Monocyte (primary cell): ENCODE measurements around a stretch of chr2.

- PRO-cap, 2 experiments: peak in 1 of 2 experiments; most common plus-strand start chr2:106193112 (in 1); most common minus-strand start chr2:106192967 (in 1)
Observed at GRCh38 chr2:106192754-106193302, 1.3 kb downstream of the UXS1 start.

DNA sequence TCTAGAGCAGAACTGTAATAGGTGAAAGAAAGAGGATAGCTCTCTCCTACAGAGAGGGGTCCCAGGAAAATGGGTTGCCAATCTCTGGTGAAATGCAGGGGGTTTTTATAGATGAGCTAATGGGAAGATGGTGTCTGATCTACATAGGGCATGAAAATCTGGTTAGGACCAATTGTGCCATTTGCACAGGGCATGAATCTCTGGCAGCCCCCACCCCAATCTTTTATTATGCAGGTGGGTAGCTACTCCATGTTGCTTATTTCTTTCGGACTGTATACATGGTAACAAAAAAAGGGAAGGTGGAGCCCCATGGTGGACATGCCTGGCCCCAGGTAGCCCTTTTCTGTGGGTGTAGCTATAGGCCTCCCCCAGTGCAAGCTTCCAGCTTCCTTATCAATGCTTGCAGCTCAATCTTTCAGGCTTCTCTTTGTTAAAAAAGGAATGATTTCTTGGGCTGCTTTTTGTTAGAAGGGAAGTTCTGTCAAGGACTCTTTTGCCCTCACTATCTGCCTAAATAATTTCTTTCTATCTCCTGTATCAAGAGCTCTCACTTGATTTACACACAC, 14.3 kb upstream of the UXS1 start:
- PRO-cap, 2 experiments: no peak in any of the 2 experiments

DNA sequence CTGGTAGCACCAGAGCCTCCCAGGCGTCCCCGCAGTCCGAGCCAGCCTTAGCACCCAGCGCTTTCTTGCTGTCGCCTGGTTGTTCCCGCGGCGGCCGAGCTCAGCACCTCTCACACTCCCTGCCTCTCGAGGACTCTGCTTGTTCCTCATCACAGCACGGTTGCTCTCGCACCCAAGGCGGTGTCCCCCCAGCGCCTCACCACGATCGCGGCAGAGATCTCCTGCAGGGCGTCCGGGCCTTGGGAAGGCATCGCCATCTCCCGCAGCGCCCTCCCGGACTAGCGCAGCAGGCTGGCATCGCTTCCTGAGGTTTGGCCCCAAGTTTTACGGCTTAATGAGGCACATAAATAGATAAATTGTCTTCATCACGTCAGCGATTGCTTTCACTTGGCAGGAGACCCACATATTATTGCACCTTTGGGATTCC, 125.4 kb downstream of the RGPD3 start:
- PRO-cap, 2 experiments: no peak in any of the 2 experiments

GRCh38 chr2:106511475-106512068, 24.4 kb downstream of the CD8B2 start:
- PRO-cap, 2 experiments: no peak in any of the 2 experiments

DNA sequence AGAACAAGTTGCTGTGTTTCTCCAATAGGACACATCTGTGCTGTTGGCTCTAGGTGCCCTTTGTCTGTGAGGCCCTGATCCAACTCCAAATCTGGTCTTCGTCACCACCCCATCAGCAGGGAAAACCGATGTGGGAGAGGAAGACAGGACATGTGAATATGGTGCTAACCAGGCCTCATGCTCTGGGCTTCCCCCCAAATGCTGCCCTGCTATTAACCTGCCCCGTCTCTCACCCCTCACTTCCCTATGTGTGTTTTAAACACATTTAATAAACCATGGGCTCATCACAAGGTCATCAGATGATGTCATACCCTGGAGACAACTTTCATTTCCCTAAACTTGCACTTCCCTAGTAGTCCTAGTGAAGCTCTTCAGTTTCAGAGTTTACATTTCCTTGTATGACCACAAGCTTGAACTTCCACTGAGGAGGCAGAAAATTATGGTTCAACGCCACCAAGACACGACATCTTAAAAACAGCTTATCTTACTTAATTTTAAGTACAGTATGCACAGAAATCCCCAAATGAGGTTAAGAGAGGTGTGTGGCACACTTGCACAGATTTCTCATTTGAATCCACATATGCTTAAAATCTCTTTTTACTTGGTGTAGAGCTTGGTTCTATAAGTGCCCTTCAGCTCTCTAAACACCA, 49.9 kb downstream of the CD8B2 start:
- PRO-cap, 2 experiments: peak in 2 of 2 experiments; most common plus-strand start position 446 of the sequence (in 1); most common minus-strand start position 130 of the sequence (in 1)

- PRO-cap, 2 experiments: no peak in any of the 2 experiments
Observed at GRCh38 chr2:107137919-107138118, 251.9 kb upstream of the ST6GAL2 start.

DNA sequence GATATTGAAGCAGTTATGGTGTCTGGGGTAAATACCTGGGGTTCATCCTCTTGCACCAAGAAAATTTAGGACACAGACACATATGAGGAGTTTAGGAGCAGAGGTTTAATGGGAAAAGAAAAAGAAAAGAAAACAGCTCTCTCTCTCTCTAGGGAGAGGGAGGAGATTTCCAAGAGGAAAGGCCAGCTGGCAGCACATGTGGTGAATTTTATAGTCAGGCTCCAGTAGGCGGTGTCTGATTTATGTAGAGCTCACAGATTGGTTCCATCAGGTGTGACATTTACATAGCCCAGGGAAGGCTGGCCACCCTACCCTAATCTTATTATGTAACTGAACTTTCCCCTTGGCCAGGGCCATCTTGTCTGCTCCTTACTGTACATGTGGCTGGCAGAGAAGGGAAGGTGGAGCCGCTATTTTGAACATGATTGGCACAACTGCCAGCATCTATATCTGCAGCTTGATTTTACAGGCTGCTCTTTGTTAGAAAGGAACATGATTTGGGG, 297.5 kb upstream of the RGPD4 start:
- PRO-cap, 2 experiments: no peak in any of the 2 experiments

GRCh38 chr2:108316568-108317170, 28.0 kb downstream of the SULT1C2 start:
- PRO-cap, 2 experiments: no peak in any of the 2 experiments

GRCh38 chr2:108492477-108492998, 41.7 kb upstream of the LIMS1 start:
- PRO-cap, 2 experiments: no peak in any of the 2 experiments

- PRO-cap, 2 experiments: no peak in any of the 2 experiments
Observed at GRCh38 chr2:108573731-108574162, 39.5 kb downstream of the LIMS1 start.

DNA sequence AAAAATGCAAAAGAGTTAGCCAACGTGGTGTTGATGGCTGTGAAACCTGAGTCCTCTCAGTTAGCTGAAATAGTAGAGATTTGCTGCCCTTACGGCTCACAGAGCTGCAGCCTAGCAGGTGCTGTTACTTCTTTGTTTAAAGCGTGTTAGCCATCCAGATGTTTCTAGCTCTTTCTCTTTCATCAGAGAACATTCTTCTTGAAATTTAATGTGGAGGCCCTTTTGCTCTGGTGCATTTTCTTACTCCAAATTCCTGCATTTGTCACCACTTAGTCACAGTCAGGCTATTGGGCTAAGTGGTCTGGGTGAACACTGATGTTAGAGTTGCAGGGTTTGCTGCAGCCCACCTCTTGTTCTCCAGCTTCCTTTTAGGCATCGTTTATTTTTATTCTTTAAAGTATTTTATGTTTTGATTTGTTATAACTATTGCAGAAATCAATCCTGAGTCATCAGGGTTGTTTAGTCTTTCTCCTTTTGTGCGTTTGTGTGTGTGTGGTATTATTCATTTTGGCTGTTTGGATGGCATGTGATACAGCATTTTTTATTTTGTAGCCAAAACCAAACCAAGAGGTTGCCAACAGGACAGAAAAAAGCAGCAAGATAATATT, 41.2 kb downstream of the LIMS1 start:
- PRO-cap, 2 experiments: no peak in any of the 2 experiments

- PRO-cap, 2 experiments: no peak in any of the 2 experiments
Observed at GRCh38 chr2:108606868-108607488, 72.7 kb downstream of the LIMS1 start.

DNA sequence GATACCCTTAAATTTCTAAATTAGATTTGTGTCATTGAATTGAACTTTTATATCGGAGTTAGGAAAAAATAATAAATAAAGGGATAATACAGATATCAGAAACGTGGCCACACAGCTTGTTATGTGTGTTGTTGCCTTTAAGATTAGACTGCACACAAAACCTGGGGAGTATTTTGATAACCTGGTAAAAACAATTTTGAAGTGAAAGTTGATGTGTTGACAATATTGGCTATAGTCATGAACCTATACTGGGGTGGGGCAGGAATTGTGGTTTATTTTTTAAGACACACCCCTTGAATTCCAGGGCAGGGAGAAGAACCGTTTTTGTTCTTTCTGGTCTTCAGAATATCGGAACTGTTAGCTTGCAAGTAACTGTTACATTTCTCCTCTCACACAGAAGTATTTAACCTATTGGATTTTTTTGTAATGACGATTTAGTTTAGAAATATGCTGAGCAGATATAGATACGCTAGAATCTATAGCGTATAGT, 80.4 kb downstream of the LIMS1 start:
- PRO-cap, 2 experiments: no peak in any of the 2 experiments

GRCh38 chr2:108617519-108618096, 83.3 kb downstream of the LIMS1 start:
- PRO-cap, 2 experiments: no peak in any of the 2 experiments

DNA sequence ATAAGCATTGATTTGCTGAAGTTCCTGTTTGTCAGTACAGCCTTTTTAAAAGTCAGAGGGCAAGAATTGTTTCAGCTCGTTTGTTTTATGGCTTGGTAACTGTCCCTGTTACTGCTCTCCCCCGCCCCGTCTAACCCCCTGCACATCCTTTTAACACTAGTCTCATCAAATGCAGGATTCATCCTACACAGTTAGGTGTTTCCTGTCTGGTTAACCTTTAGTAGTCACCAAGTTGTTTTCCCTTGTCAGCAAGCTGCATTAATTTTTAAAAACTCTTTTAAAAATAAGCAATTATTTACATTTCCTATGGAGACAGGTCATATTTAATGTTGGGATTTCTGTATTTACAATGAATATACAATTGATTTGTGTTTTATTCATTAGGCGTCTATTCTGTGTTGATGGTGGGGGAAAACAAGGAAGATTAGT, 84.7 kb downstream of the LIMS1 start:
- PRO-cap, 2 experiments: no peak in any of the 2 experiments

- PRO-cap, 2 experiments: peak in 2 of 2 experiments; most common plus-strand start chr2:108735631 (in 2)
Observed at GRCh38 chr2:108735437-108735887, 16.2 kb downstream of the RANBP2 start.

DNA sequence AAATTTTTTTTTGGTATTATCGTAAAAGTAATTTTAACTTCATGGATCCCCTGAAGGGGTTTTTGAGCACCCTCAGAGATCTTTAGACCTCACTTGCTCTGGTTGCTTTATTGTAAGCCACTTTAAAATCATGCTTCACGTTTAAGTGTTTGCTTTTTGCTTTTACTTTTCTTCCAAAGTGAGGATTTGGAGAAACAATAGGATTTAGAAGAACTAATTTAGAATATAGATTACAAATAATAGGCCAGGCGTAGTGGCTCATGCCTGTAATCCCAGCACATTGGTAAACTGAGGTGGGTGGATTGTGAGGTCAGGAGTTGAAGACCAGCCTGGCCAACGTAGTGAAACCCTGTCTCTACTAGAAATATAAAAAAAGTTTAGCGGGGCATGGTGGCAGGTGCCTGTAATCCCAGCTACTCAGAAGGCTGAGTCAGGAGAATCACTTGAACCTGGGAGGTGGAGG, 20.2 kb downstream of the RANBP2 start:
- PRO-cap, 2 experiments: peak in 2 of 2 experiments; most common plus-strand start position 289 of the sequence (in 2)

DNA sequence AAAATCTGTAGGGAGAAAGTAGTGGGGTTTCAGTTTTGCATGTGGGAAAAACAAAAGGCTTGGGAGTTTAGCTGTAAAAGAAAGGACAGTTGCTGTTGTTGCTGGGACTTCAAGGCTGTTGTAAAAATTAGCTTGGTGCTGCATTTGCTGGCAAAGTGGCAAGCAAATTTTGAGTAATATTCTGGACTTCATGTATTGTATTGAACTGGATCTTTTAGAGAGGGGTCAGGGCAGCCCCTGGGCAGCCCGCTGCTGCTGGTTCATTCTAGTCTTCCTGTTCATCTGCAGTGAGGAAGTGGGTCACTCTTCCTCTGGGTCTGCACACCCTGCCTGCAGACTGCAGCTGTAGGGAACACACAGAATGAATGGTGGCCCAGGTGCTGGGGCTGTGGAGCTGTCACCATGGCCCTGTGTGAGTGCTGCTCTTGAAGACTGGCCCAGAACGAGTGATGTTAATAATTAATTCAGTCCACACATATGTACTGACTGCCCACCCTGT, 9.4 kb downstream of the SH3RF3 start:
- PRO-cap, 2 experiments: no peak in any of the 2 experiments

- PRO-cap, 2 experiments: no peak in any of the 2 experiments
Observed at GRCh38 chr2:109201369-109201949, 72.5 kb downstream of the SH3RF3 start.

- PRO-cap, 2 experiments: no peak in any of the 2 experiments
Observed at GRCh38 chr2:109447209-109447896, 166.4 kb downstream of the SEPTIN10 start.